A172 (cell line): ENCODE data around the genes LRRC4C and API5.

DNA sequence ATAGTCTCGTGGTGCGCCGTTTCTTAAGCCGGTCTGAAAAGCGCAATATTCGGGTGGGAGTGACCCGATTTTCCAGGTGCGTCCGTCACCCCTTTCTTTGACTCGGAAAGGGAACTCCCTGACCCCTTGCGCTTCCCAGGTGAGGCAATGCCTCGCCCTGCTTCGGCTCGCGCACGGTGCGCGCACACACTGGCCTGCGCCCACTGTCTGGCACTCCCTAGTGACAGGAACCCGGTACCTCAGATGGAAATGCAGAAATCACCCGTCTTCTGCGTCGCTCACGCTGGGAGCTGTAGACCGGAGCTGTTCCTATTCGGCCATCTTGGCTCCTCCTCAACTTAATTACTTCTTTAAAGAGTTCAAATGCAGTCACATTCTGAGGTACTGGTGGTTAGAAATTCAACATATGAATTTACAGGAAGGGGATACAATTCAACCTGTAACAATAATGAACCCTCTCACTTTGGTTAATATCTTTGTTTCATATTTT, 10.5 kb upstream of the RAG1 start:
- RAMPAGE, long total RNA = no peak

- RAMPAGE, long total RNA = no peak
These were observed 853.1 kb upstream of the RAG2 start for GRCh38 chr11:37451113-37451503.

DNA sequence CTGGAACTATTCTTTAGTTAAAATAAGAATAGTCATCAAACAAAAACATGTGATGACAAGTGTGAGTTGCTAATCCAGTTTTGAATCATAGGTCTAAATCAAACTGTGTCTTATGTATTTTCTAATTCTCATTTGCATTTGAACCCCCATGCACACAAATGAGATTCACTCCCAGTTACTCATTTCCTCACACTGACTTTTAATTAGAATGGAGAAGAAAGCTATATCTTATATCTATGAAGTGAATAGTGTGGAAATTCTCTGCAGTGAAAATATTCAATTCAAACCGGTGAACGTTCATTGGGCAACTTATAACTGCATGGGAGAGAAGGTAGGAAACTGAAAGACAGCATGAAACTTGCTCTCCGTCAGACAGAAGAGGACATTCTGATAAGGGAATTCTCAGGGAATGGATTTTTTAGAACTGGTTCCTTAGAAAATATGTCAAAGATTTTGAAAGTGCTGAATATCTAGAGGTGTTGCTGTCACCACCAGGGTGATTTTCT, 405.4 kb downstream of the LRRC4C start:
- RAMPAGE, long total RNA = no peak

DNA sequence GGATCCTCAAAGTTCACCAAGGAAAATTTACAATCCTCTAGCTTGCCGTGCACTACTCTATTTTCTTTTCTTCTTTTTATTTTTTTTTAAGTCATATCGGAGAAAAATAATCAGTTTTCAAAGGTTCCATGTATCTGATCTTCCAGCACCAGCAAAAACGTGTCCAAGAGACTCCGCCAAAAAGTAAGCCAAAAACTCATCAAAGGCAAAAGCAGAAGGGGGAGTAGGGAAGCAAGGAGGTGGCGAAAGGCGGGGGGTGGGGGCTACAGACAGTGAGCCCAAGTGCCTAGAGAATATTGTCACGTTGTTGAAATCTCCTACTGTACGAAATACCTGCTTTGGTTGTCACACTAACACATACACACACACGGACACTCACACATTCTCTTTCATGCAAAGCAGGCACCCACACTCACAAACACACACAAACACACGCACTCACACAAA, at the start of gene LRRC4C:
Gene LRRC4C (minus strand): TSS at position 213 of the 447 bp plus-strand sequence.
- RAMPAGE, long total RNA = no peak

DNA sequence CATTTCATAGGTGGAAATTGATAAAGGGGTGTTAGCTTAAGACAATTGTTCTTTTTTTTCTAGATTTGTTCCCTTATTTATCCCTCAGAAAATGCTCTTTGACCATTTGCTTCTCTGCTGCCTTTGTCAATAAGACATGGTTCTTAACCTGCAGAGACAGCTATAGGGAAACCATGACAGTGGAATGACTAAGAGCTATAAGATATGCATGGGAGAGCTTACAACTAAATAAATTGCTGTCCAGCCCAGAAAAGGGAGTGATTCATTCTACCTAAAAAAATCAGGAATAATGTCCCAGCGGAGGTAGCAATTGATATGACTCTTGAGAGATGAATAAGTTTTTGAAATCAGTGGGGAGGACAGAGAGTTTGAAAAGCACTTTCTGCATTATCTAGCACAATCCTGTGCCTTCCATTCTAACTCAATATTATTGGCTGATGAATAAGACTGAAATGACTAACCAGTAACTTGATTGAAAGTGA, 680.6 kb upstream of the API5 start:
- RAMPAGE, long total RNA = no peak

- RAMPAGE, long total RNA = start-site peak on the plus strand at chr11:43311983-43312061, 197 and 403 reads in 2 replicates
These were observed at the start of gene API5 for GRCh38 chr11:43311489-43312278. Gene API5 (plus strand): TSS chr11:43311996.

DNA sequence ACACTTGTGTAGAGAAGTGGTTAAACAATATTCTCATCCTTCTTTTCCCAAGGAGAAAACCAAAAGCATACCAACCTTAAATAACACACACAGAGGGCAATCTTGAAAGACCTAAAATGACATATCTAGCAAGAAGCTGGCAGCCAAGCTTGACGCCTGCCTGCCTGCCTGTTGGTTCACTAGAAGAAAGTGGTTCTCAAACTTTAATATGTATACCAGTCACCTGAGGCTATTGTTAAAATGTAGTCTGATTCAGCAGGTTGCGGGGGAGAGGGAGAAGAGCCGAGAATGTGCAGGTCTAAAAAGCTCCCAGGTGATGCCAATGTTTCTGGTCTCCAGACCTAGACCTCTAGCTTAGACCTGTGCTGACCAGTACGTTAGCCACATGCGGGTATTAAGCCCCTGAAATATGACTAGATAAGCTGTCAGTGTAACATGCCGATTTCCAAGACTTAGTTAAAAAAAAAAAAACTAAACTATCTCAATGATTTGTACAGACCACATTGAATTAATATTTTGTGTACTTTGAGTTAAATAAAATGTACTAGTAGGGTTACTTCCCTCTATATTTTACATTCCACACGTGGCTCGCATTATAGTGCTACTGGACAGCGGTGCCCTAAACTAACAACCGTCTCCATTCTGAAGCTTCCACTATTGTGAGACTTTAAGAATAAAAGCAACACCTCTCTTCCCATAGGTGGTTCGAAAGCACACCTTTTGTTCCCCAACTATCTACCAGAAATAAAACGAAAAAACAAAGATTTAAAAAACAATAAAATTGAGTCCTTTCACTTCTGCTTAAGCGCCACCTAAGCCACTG, 654 bp upstream of the TTC17 start:
- RAMPAGE, long total RNA = no peak

DNA sequence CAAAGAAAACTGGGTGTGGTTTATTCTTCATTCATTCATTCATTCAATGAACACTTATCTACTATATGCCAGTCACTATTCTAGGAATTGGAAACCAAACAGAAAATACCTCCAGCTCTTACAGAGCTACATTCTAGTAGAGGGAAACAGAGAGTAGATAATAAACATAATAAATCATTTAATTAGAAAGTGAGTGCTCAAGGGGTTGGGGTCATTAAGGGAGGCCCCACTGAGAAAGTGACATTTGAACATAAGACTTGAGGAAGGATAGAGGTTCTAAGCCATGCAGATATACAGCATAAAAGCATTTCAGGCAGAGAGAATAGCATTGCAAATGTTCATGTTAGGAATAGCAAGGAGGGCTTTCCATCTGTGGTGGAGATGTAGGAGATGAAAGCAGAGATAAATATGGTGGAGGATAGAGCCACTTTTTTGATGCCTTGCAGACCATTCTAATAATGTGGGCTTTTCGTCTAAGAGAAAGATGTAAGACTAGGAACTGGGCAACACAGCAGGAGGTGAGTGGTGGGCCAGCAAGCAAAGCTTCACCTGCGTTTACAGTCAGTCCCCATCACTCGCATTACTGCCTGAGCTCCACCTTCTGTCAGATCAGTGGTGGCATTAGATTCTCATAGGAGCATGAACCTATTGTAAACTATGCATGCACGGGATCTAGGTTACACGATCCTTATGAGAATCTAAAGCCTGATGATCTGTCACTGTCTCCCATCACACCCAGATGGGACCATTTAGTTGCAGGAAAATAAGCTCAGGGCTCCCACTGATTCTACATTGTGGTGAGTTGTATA, 62.4 kb downstream of the TTC17 start:
- RAMPAGE, long total RNA = no peak

DNA sequence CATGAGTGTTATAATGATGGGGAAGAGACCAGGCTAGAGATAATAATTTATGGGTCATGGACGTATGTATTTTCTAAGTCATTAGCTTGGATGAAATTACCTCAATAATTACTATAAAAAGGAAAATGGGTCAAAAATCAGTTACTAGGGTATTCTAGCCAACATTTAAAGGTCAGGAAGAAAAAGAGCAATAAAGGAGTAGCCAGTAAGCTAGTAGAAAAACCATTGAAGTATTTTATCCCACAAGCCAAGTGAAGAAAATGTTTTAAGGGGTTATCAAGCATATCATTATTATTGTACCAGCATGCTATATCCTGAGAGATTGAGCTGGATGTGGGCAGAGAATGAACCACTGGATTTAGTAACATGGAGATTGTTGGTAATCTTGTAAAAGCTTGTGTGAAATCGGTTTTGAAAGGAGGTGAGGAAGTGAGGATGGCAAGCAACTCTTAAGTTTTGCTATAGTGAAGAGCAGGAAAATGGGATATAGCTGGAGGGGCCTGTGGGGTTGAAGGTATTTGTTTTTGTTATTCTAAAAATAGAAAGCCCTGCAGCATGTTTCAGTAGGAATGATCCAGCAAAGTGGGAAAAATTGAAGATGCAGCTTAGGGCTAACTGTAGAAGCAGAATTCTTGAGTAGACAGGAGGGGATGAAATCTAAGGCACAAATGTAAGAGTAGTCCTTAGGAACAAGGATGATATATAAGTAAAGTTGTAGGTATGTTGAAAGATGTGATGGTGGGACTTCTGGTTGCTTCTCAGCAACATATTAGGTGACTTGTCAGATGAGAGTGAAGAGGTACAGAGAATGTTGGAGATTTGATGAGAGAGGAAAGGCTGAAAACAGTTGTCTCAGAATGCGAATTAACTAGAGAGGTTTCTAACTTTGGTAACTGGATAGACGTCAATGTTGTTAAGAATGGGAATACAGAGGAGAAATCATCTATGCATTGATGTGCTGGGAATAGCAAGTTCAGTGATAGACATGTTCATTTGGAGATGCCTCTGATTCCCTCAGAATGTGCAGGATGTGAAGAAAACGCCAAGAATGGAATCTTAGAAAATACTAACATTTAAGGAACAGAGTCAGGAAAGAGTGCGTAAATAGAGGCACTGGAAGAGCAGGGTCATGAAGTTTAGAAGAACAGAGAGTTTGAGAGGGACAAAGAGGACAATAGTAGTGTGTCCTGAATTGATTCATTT, 64.1 kb downstream of the TTC17 start:
- RAMPAGE, long total RNA = no peak

- RAMPAGE, long total RNA = no peak
These were observed 58.2 kb downstream of the HSD17B12 start for GRCh38 chr11:43738712-43739208.

DNA sequence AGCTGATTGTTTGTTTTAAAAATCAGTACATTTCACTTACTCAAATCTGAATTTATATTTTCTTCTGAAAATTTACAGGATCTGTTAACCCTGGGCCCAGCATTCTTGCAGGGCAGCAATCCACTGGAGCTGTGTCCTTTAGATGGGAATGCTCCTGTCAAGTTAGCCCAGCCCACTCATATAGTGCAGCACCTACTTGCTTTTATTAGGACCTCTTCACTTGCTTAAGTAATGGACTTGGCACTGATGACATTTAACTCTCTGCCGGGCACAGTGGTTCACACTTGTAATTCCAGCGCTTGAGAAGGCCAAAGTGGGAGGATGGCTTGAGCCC, 89.6 kb downstream of the HSD17B12 start:
- RAMPAGE, long total RNA = no peak

- RAMPAGE, long total RNA = no peak
These were observed 5.7 kb downstream of the ALKBH3 start for GRCh38 chr11:43886285-43886864.

- RAMPAGE, long total RNA = no peak
These were observed 754 bp downstream of the ACCS start for GRCh38 chr11:44066721-44067326.

GRCh38 chr11:44301147-44301566, 8.8 kb downstream of the ALX4 start:
- RAMPAGE, long total RNA = no peak

- RAMPAGE, long total RNA = no peak
These were observed 9.9 kb upstream of the ALX4 start for GRCh38 chr11:44319648-44320480.

- RAMPAGE, long total RNA = no peak
These were observed 6.3 kb upstream of the CD82 start for GRCh38 chr11:44559168-44559501.

DNA sequence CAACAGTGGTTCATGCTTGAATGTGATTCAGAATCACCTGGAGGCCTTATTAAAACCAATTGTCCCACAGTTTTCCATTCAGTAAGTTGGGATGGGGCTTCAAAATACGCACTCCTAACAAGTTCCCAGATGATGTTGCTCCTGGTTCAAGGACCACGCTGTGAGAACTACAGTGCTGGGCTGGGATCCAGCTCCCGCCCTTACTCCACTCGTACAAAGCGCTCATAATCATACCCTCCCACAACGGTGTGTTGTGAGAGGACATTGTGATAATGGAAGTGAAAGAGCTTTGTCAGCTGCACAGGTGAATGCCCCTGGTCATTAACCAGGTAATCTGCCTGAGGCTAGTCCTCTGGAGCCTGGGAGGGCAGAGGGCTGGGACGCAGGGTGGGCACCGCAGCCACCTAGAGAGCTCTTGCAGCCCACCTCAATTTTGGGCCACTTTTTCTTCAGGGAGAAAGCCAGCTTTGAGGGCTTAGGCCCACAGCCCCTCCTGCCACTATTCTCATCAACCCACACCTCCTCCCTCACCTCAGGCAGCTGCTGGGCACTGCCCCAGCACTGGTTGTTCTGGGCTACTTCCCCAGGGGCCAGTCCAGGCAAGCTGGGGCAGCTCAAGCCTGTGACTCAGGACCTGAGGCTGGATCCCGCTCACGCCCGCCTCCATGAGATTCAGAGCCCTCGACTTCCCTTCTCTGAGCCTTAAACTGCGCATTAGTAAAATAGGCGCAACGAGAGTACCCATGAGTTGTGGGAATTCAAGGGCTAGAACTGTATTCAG, 1.1 kb upstream of the CD82 start:
- RAMPAGE, long total RNA = no peak

DNA sequence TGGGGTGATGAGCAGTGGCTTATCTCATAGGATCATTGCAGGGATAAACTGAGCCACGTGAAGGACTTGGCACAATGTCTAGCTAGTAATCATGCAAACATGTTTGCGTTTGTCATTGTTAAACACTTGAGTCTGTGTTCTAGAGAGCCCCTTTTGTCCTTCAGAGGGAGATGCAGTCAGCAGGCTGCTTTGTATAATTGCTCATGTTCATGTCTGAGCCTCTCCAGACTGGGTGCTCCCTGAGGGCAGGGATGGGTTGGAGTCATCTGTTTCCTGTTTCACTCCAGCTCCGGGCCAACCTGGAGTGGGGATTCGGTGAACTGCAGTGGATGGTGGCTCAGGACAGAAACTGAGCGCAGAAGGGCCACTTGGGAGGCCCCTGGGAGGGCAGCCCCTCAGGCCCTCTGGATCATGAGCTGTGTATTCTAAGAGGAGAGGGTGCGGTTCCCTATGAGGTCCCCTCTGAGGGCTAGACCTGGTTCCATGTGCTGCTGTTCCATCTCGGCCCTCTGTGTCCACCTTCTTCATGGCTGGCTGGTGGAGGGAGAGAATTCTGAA, 16.0 kb downstream of the CD82 start:
- RAMPAGE, long total RNA = no peak

GRCh38 chr11:44596176-44596446, 30.6 kb downstream of the CD82 start:
- RAMPAGE, long total RNA = no peak

DNA sequence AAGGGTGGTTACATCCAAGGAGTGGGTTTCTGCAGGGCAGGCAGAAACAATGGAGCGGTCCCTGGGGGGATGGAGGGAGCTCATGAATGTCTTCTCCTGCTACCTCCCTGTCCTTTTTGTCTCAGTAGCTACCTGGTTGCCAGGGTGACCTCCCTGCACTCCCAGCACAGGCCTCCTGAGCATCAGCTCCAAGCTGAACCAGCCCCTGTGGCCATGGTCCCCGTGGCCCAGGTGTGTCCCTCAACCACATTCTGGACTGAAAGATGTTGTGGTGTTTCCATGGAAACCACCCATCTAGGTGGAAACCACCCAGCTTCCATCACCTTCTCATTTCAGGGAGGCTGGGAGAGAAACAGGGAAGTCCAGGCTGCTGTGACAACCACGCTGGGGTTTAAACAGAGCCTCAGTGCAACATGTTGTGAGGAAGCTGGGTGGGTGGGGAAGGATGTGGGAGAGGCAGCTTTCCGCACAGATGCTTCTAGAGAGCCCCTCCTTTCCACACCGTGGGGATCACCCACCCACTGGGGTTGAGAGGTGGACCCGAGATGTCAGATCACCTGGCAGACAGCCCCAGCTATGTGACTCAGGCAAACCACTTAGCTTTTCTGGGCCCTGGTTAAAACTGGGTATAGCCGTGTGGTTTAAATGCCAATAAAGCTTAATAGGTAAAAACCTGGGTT, 46.2 kb downstream of the CD82 start:
- RAMPAGE, long total RNA = no peak